ENCODE measurements around a stretch of chr14.

GRCh38 chr14:55309839-55310409, 38.7 kb downstream of the FBXO34 start:
- PRO-cap, result no peak
CAGE:
- cytosol, long polyA minus RNA, result no peak
- cytosol, long polyA plus RNA, result no peak
- long polyA plus RNA, result no peak
- nucleus, long polyA minus RNA, result no peak
- nucleus, long polyA plus RNA, result no peak

DNA sequence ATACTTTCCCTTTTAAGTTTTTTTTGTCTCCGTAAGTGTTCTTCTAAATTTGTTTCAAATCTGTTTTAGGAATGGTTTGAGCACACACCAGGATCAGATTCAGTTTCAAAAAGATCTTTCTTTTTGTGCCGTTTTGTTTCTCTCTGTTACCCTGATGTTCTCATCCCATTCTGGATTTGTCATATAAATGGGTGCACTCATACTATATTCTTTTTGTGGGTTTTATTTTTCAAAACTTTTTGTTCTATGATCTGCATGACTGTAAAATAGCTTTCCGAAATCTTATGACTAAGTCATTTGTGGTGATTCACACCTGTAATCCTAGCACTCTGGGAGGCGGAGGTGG, 59.0 kb downstream of the FBXO34 start:
- PRO-cap, result no peak
CAGE:
- cytosol, long polyA minus RNA, result no peak
- cytosol, long polyA plus RNA, result no peak
- long polyA plus RNA, result no peak
- nucleus, long polyA minus RNA, result no peak
- nucleus, long polyA plus RNA, result no peak

GRCh38 chr14:55350354-55351144, 61.1 kb downstream of the ATG14 start:
- PRO-cap, result no peak
CAGE:
- cytosol, long polyA minus RNA, result no peak
- cytosol, long polyA plus RNA, result no peak
- long polyA plus RNA, result no peak
- nucleus, long polyA minus RNA, result no peak
- nucleus, long polyA plus RNA, result no peak

DNA sequence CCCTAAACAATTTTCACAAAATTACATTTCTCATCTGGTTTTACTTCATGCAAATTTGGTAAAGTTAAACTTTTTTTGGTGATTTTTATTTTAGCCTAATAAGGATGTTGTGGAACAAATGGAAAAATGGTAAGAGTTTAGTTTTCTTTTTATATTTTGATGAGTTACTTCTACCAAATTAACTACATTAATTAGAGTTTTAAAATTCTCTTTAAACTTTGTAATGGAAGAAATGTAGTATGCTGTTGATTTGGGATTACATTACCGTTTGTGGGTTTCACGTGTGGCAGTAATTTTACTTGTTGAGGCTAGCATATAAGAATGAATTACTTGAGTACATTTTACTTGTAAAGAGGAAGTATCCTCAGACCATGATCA, 66.9 kb downstream of the KTN1 start:
- PRO-cap, result no peak
CAGE:
- cytosol, long polyA minus RNA, result no peak
- cytosol, long polyA plus RNA, result no peak
- long polyA plus RNA, result no peak
- nucleus, long polyA minus RNA, result no peak
- nucleus, long polyA plus RNA, result no peak

- PRO-cap, result no peak
CAGE:
- cytosol, long polyA minus RNA, result no peak
- cytosol, long polyA plus RNA, result no peak
- long polyA plus RNA, result no peak
- nucleus, long polyA minus RNA, result no peak
- nucleus, long polyA plus RNA, result no peak
Observed at GRCh38 chr14:55686146-55687096, 106.4 kb downstream of the KTN1 start.

DNA sequence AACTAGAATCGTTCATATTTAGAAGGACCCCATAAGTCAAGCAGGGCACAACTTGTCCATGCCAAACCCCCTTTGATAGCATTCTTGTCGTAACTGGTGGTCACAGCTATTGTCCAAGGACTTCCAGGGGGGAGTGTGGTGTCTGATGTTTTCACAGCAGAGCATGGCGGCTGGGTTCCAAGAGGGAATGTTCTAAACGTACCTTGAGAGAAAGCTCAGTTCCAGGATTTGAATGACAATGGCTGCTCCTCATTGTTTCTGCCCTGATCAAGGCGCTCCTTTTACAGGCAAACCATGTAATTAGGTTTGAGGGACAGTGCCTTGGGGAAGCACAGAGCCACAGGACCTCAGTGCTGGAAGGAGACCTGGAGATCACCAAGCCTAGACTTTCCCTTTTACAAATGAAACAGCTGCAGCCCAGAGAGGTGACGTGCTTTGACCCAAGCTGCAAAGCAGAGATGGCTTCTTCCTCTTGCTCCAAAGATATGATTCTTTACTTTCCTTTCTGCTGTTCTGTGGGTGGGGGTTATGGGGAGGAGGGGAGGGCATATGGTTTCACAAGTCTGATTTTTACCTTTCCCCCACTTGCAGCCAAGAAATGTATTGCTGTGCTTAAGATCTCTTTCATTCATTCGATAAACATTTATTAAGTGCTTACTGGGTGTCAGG, 172.7 kb downstream of the KTN1 start:
- PRO-cap, result no peak
CAGE:
- cytosol, long polyA minus RNA, result no peak
- cytosol, long polyA plus RNA, result no peak
- long polyA plus RNA, result no peak
- nucleus, long polyA minus RNA, result no peak
- nucleus, long polyA plus RNA, result no peak

GRCh38 chr14:56120086-56120871, 2.1 kb downstream of the PELI2 start:
- PRO-cap, result unidirectional peak, minus-strand start at chr14:56120294
CAGE:
- cytosol, long polyA minus RNA, result no peak
- cytosol, long polyA plus RNA, result no peak
- long polyA plus RNA, result no peak
- nucleus, long polyA minus RNA, result start-site peak on the plus strand at chr14:56120586-56120604, 22 reads
- nucleus, long polyA plus RNA, result no peak

DNA sequence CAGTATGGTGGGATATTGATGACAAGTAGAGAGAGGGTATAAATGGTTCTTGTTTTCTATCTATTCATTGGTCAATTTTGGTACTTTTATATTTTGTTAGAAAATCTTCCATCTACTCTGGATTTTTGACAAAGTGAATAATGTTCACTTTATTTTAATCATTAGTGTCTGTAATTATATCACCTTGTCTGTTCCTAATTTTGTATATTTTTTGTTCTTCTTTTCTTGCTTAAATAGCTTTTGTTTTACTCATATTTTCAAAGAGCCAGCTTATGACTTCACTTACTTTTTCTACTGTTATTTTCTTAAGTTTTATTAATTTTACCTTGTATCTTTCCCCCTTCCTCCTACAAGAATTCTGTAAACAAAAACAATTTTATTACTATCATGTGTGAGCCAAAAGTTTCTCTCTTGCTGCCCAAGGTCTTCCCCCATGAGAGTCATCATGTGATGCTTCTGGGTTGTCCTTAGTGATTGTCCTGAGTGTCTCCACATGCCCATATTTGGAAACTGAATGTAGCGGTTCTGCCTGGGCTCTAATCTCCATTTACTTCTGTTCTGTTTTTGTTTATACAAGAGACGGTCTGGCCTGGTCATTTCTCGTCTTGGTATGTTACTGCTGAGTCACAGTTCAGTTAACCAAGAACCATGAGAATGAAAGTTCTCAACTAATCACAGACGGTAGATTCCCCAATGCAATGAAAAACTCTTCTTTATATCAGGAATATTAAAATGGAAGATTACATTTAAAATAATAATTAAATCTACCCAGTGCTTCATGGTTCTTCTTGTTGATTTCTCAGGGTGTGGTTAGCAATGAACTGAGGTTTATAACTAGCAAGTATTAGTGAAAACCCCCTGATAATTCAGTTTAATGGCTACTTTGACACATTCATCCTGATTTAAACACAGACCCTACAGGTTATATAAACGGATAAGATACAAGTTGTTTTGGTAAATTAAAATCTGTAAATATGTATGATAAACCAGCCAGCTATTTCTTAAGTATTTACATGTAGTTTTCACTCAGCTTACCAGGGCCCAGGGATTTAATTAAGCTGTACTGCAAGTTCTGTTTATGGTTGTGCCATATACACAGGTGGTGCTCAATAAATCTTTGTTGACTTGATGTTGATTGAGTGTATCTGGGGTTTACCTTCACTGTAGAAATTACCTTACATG, 80.9 kb downstream of the PELI2 start:
- PRO-cap, result bidirectional peak, plus-strand start at position 634 of the sequence, minus-strand start at position 442 of the sequence
CAGE:
- cytosol, long polyA minus RNA, result no peak
- cytosol, long polyA plus RNA, result no peak
- long polyA plus RNA, result no peak
- nucleus, long polyA minus RNA, result no peak
- nucleus, long polyA plus RNA, result no peak

DNA sequence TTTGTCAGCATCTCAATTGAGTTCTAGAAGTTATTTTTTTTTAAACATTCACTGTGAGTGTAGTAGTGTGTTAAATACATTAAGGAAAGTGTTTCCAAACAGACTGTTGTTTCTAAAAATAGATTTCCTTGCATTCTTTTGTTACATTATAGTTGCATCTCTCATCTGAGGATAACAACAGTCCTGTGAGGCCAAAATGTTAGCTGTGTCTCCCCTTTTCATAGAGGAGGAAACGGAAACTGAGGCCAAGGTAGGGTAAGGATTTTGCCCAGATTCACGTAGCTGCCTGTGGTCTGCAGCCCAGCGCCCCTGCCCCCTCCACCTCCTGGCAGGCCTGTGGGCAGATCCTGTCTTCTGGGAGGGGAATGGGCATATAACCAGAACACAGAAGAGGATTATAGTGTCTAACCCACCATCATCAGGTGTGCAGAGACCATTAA, 98.8 kb downstream of the PELI2 start:
- PRO-cap, result no peak
CAGE:
- cytosol, long polyA minus RNA, result no peak
- cytosol, long polyA plus RNA, result no peak
- long polyA plus RNA, result no peak
- nucleus, long polyA minus RNA, result no peak
- nucleus, long polyA plus RNA, result no peak

- PRO-cap, result no peak
CAGE:
- cytosol, long polyA minus RNA, result no peak
- cytosol, long polyA plus RNA, result no peak
- long polyA plus RNA, result no peak
- nucleus, long polyA minus RNA, result no peak
- nucleus, long polyA plus RNA, result no peak
Observed at GRCh38 chr14:57269623-57269736, 709 bp downstream of the AP5M1 start.

DNA sequence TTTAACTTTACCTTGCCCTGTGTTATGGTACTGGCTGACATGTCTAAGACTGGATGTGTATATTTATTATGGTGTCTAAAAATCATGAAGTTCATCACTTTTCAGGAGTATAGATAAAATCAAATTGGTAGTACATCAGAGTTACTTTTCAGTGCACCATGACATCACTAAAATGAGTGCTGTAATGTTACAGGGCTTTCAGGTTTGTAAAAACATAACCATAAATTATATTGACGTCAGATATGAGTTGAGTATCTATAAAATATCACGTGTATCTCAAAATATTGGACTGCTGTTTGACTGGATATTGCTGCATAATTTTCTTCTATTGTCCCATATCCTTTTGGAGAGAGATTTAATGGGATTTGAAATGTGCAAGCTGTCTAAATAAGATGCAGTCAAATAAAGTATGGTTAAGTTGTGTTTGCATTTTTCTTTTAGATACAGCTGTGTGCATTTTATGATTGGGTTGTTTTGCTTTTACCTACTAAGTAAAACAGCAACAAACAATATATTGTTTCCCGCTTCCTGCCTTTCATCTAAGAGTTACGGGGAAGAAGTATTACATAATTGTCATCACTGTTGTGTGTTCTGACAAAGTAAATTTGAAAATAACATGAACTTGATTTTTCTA, 22.1 kb downstream of the NAA30 start:
- PRO-cap, result no peak
CAGE:
- cytosol, long polyA minus RNA, result start-site peak on the plus strand centred at position 25 of the sequence, 99 bp wide, 6 reads; start-site peak on the plus strand centred at position 371 of the sequence, 49 bp wide, 5 reads
- cytosol, long polyA plus RNA, result no peak
- long polyA plus RNA, result no peak
- nucleus, long polyA minus RNA, result no peak
- nucleus, long polyA plus RNA, result no peak

DNA sequence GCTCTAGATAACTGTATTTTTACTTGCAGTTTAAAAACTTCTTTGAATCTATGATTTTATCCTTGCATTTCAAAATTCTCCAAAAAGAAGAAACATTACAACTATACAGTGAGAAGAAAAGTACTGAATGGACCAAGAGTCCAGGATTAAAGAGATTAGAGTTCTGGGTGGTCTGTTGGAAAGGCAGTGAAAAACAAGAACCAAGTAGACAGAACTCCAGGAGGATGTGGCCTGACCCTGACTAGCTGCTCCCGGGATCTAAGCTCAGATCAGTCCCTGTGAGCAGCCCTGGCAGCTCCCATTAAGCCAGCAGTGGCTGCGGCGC, 96.2 kb upstream of the SLC35F4 start:
- PRO-cap, result no peak
CAGE:
- cytosol, long polyA minus RNA, result no peak
- cytosol, long polyA plus RNA, result no peak
- long polyA plus RNA, result no peak
- nucleus, long polyA minus RNA, result no peak
- nucleus, long polyA plus RNA, result no peak

DNA sequence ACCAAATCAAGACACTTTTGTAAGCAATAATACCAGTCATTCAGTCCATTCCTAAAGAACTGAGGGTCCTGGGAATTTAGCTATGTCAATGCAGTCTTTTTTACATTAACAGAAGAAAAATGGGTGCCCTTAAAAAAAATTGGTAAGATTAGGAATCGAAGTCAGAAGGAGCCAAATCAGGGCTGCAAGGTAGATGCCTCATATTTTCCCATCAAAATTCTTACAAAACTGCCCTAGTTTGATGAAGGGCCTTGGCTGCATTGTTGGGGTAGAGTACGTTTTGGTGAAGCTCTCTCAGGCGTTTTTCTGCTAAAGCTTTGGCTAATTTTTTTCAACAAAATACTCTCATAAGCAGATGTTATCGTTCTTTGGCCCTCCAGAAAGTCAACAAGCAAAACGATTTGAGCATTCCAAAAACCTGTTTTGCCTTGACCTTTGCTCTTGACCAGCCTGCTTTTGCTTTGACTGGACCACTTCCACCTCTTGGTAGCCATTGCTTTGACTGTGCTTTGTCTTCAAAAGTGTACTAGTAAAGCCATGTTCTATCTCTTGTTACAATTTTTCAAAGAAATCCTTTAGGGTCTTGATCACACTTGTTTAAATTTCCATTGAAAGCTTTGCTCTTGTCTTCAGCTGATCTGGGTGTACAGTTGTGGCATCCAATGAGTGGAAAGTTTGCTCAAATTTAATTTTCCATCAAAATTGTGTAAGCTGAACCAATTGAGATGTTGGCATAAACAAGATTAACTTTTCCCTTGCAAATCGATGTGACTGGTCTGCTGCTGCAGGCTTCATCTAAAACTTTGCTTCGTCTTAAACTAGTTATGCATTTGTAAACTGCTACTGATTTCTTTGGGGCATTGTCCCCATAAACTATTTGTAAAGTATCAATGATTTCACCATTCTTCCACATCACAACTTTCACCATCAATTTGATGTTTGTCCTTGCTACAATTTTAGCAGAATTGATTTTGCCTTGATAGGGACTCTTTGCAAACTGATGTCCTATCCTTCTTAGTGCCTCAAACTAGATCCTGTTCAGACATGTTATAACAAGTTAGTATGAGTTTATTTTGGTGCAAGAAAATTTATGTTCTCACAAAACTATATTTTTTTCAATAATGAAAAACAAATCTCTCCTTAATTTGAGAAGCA, 10.7 kb upstream of the ARID4A start:
- PRO-cap, result no peak
CAGE:
- cytosol, long polyA minus RNA, result no peak
- cytosol, long polyA plus RNA, result no peak
- long polyA plus RNA, result no peak
- nucleus, long polyA minus RNA, result no peak
- nucleus, long polyA plus RNA, result no peak

DNA sequence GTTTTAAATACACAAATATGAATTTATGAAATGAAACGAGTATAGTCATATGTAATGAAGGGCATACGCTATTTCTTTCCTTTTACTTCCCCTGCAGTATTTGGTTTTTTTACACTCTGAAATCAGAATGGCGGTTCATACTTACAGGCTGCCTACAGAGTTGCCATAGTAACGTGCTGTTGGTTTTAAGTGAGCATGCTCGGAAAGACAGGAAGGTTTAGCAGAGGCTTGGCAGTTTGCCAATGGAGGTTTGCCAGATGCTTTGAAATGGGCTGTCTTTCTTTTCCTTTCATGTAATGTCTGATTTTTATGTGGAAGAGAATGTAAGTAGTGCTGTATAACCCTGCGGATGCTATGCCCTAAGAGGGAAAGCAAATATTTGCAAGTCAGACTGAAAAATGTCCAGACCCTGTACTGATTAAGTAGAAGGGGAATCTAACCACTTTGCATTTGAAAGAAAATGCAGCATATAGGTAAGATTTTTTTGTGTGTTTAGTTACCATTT, 32.7 kb downstream of the ARID4A start:
- PRO-cap, result no peak
CAGE:
- cytosol, long polyA minus RNA, result no peak
- cytosol, long polyA plus RNA, result start-site peak on the plus strand centred at position 300 of the sequence, 132 bp wide, 11 and 11 reads in 2 replicates
- long polyA plus RNA, result no peak
- nucleus, long polyA minus RNA, result no peak
- nucleus, long polyA plus RNA, result no peak

GRCh38 chr14:58503402-58503921, 75.9 kb downstream of the KIAA0586 start:
- PRO-cap, result no peak
CAGE:
- cytosol, long polyA minus RNA, result no peak
- cytosol, long polyA plus RNA, result no peak
- long polyA plus RNA, result no peak
- nucleus, long polyA minus RNA, result no peak
- nucleus, long polyA plus RNA, result no peak

DNA sequence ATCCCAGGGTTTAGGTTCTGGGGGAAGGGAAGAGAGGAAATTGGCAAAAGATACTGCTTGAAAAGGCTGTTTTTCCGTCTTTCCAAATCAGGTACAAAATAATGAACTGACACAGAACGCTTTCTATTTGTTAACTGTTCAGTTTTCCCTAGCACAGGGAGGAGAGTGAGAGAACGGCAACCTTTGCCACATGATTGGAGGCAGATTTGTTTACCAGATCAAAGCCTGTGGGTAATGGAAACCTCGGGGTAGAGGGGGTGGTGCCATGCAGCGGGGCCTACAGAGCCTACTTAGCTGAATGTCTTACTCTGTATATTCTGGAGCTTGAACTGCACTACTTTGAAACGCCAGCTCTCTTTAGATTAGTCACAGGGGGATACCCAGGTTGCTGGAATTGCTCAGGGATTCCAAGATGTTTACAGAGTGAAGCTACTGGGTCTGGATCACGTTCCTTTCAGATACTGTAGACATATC, 65.8 kb upstream of the DACT1 start:
- PRO-cap, result no peak
CAGE:
- cytosol, long polyA minus RNA, result no peak
- cytosol, long polyA plus RNA, result no peak
- long polyA plus RNA, result no peak
- nucleus, long polyA minus RNA, result no peak
- nucleus, long polyA plus RNA, result no peak

- PRO-cap, result no peak
CAGE:
- cytosol, long polyA minus RNA, result no peak
- cytosol, long polyA plus RNA, result no peak
- long polyA plus RNA, result no peak
- nucleus, long polyA minus RNA, result no peak
- nucleus, long polyA plus RNA, result no peak
Observed at GRCh38 chr14:59262885-59263416, 74.5 kb downstream of the DAAM1 start.

GRCh38 chr14:59273879-59274220, 85.4 kb downstream of the DAAM1 start:
- PRO-cap, result no peak
CAGE:
- cytosol, long polyA minus RNA, result no peak
- cytosol, long polyA plus RNA, result no peak
- long polyA plus RNA, result no peak
- nucleus, long polyA minus RNA, result no peak
- nucleus, long polyA plus RNA, result no peak

GRCh38 chr14:59336048-59336549, 129.1 kb downstream of the GPR135 start:
- PRO-cap, result unidirectional peak, minus-strand start at chr14:59336273
CAGE:
- cytosol, long polyA minus RNA, result no peak
- cytosol, long polyA plus RNA, result no peak
- long polyA plus RNA, result no peak
- nucleus, long polyA minus RNA, result no peak
- nucleus, long polyA plus RNA, result no peak

- PRO-cap, result no peak
CAGE:
- cytosol, long polyA minus RNA, result no peak
- cytosol, long polyA plus RNA, result no peak
- long polyA plus RNA, result no peak
- nucleus, long polyA minus RNA, result no peak
- nucleus, long polyA plus RNA, result no peak
Observed at GRCh38 chr14:60282618-60282990, 33.6 kb downstream of the PPM1A start.